Parietal lobe (tissue), 2 donors: ENCODE measurements around a stretch of chr7.

GRCh38 chr7:107745036-107745838, 1.3 kb downstream of the CBLL1 start:
- RAMPAGE, long total RNA = no peak

GRCh38 chr7:107782904-107783539, 20.0 kb downstream of the SLC26A3 start:
- RAMPAGE, long total RNA = no peak

- RAMPAGE, long total RNA = no peak
Observed at GRCh38 chr7:107785883-107786416, 17.1 kb downstream of the SLC26A3 start.

DNA sequence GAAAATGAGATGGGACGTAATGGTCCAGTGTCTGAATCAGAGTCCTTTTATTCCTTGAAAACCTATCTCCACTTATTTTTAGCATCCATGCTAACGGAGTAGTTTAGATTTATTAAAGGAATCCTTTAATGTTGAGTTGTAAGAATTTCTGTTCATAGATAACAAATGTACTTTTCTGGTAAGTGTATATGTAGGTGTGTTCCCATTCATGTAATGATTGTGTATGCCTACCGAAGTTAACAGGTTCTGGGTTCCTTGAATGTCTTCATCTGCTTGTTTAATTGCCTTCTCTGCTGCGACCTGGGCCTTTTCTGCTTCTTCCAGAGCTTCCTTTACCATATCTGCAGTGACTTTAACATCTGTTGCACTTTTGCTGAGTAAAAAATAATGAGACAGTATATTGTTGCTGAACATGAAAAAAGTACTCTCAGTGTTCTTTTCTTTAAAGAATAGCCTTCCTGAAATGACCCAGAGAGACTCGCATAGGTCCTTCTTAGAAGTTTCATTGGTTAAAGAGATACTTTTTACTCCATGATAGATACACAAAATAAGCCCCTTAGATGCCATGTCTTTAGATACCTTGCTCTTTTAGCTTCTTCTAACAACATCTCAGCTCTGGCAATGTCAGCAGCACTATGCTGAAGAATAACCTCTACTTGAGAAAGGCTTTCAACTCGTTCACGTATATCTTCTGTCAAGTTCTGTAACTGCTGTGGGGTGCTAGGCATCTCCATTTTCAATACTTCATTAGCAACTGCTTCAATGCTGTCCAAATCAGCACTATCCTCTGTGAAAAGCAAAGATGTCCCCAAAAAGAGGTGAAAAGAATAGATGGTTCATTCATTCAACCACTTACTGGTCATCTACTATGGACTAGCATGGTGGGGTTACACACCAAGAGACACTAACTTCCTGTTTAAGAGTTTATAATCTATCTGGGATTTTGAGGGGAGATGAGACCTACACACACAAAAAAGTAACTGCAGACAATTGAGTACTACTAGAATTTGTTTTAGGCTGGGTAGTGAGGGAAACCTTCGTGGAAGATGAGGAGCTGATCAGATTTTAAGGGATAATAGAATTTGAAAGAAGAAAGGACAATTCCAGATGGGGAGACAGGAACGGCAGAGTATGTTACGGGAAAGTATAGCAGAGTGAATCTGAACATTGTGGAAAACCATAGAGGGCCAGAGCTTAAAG, 38.2 kb downstream of the DLD start:
- RAMPAGE, long total RNA = no peak

DNA sequence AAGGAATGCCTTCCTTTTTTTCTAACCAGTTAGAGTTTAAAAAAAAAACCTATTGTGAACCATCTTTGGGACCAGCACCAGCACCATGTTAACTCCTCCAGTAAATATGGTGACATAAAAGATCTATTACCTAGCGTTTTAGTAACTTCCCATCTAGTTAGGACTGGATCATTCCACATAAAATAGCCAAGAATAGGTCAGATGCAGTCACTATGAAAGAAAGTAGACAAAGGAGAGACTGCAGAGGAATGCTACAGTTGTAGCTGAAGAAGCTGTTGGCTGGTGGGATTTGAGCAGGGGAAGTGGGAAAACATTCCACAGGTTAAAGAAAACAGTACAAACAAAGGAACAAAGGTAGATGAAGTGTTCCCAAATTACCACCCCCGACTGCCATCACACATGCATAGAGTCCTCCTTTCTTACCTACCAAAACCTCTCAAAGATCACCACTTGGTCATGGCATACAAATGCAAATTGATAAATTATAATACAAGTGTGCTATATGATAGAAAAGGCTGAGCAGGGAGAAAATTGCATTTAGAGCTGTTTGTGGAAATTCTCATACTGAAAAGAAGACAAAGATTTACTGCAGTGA, 41.8 kb downstream of the DLD start:
- RAMPAGE, long total RNA = no peak

DNA sequence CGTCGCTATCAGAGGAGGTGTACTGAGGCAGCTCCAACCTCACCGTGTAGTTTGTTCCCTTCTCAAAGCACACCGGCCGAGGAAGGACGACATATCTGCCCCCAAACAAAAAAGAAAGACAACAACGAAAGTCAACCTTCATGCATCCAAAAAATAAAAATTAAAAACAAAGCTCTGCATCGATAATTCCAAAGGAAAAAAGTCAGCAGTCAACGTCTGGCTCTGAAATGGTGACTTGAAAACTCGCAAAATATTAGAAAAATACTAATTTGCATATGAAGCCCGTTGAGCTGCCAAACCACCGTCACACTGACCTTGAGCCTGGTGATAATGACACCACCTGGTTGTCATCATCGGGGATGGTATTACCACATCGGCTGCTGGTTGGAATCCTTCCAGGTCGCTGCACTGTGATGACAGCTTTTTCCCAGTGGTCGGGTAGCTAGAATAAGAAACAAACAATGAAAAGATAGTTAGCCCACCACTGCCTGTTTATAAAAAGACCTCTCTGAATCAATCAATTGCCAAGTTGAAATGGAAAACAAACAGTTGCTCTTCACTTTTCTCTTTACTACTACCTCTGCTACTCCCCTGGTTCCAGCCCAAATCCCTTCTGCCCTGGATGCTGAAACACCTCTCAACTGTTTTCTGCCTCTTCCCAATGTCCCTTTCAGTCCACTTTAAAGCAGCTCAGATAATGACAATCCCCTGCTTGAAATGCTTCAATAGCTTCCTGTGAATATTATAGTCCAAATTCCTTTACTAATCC, 41.5 kb downstream of the LAMB1 start:
- RAMPAGE, long total RNA = no peak

GRCh38 chr7:108001141-108001818, 1.7 kb downstream of the LAMB1 start:
- RAMPAGE, long total RNA = no peak

- RAMPAGE, long total RNA = no peak
Observed at GRCh38 chr7:108094759-108095250, 35.4 kb downstream of the LAMB4 start.

DNA sequence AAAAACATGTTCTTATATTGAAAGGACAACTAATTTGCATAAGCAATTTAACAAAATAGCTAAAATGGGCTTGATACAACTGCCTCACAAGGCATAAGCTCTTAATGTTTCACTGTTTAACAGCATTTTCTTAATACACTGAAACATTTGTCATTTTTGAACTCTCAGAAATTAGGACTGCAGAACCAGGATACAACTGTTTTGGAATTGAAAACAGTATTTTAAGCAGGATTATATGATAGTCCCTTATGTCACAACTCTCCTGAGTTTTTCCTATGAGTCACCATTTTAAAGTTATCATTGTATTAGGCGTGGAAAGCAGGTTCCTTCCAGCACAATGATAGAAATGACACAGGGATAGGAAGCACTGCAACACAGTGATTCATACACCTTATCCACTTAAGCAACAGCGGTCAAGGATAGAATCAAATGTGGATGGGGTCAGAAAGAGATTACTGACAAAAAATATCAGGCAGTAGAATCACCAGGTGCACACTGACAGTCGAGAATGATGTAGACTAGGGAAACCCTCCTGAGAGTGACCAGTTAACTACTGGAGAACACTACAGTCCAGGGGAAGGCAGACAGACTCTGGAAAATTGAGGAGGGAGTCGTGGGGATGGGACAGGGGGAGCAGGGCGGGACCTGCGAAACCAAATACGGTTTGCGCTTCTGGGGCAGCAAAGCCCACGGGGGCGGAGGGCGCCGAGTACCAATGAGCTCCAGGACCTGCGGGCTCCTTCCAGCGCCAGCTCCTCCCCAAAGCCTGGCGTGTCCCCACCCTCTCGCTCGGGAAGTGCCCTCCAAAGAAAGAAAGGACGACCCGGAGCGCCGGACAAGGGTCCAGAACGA, 580 bp downstream of the PNPLA8 start:
- RAMPAGE, long total RNA = no peak

- RAMPAGE, long total RNA = no peak
Observed at GRCh38 chr7:108570378-108570947, 789 bp downstream of the DNAJB9 start.

GRCh38 chr7:108571132-108571331, 1.4 kb downstream of the DNAJB9 start:
- RAMPAGE, long total RNA = no peak

- RAMPAGE, long total RNA = no peak
Observed at GRCh38 chr7:110534124-110534900, 556.6 kb upstream of the LRRN3 start.

DNA sequence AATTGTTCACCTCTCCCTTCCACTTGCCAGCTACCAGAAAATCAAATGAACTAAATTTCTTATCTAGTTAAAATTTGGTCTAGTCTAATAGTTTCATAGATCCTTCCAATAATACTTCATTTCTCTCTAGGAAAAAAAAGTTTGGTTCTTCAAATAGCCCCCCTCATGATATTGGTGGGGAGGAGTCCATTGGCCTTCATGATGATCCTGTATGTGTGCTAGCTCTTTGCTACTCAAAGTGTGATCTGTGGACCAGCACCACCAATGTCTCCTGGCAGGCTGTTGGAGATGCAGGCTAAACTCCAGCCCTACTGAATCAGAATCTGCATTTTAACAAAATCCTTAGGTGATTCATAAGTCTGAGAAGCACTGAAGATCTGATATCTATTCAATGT, 15.0 kb upstream of the LRRN3 start:
- RAMPAGE, long total RNA = no peak

DNA sequence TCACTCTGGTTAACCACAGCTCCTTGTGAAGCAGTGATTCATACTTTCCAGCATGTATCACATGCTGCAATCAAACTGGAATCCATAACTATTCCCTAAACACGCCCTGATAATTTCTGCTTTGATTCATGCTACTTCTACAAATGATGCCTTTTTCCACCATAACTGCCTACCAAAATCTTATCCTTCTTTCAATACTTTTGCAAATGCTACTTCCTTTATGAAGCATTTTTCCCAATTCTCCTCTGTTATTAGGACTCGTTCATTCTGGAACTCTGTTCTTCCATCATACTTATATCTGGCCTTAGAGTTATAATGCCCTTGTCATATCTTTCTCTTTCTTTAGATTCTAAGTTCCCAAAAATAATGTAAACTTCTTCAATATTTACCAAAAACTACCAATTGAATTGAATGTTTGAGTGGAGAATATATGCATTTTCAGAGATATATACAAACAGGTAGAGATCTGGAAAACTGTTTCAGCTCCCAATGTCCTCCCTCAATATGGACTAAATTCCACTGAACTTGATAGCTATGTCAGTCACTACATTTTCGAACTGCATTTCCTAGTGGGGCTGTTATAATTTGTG, 107.7 kb downstream of the LRRN3 start:
- RAMPAGE, long total RNA = no peak

DNA sequence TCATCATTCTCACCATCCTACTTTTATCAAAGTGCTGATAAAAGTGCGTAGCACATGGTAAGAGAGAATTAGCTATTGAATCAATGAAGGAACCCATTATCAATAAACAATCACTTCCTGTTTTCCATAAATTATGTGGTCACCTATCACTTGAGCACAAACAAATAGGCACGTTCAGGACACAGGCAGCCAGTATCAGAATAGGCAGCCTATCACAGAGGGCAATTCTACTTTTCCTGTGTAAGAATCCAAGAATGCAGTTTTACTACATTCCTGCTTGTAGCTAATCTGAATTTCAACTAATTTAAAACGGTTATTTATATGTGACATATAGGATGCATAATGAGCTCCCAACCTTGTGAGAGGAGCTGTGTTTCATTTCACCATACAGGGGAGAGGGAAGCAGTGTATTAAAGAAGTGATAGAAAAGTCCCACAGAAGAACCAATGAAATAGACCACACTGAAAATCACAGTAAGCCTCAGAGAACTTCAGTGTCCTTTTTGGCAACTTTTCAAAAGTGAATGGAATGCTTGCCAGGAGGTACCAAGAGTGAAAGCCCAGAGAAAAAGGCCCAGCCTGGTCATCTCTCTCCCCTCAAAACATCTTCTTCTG, 1.5 kb downstream of the IMMP2L start:
- RAMPAGE, long total RNA = no peak

DNA sequence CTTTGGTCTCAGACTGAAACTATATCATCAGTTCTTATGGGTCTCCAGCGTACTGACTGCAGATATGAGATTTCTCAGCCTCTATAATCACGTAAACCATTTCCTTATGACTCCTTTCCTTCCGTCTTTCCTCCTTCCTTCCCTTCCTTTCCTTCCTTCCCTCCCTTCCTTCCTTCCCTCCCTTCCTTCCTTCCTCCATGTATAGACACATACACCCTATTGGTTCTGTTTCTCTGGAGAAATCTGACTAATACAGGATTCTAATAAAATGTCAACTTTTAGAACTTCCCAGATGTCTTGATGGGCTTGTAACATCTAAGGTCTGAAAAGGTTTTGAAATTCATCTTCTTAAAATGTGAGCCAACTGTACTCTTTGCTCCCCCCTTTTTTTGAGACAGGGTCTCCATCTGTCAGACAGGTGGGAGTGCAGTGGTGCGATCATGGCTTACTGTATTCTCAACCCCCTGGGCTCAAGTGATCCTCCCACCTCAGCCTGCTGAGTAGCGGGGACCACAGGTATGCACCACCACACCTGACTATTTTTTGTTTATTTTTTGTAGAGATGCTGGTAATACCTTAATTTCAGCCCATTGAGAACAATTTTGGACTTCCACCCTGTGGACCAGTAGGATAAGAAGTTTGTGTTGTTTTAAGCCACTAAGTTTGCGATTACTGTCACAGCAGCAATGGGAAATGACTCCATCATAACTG, 296.5 kb upstream of the IMMP2L start:
- RAMPAGE, long total RNA = no peak

DNA sequence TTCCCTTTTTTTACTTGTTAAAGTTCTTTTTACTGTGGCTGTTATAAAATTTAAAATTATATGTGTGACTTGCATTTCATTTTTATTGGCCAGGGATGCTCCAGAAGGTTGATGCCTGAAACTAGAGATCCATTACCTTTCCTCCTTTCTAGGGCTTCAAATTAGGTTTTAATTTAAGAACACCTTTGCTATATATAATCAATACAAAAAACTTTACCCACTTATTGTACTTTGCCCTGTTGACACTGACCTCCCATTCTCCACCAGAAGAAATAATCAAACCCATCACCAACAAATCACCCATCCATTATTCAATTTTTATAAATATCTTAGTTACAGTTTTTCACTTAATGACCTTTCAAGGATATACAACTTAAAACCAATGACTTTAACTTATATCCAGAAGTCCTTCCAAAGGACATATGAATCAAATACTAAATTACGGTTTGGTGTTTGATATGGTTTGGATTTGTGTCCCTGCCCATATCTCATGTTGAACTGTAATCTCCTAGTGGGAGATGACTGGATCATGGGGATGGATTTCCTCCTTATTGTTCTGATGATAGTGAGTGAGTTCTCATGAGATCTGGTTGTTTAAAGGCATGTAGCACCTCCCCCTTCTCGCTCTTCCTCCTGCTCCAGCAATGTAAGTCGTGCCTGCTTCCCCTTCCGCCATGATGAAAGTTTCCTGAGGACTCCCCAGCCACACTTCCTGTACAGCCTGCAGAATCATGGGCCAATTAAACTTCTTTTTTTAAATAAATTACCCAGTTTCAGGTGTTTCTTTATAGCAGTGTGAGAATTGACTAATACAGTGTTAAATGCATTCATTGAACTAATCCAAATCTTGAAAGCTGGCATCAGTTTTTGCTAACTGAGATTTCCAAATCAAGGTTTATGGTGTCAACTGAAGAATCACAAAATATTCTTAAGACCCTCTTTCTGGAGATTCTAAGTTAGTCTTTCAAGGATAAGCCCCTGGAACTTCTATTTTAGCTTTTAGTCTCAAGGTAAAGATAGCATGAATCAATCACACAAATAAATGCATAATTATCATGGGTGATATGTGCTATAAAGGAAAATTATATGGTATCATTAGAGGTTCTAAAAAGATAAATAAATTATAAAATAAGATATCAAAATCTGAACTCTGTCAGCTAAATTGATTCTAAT, 116.7 kb downstream of the DOCK4 start:
- RAMPAGE, long total RNA = no peak

- RAMPAGE, long total RNA = no peak
Observed at GRCh38 chr7:112159032-112160041, 46.9 kb downstream of the DOCK4 start.

DNA sequence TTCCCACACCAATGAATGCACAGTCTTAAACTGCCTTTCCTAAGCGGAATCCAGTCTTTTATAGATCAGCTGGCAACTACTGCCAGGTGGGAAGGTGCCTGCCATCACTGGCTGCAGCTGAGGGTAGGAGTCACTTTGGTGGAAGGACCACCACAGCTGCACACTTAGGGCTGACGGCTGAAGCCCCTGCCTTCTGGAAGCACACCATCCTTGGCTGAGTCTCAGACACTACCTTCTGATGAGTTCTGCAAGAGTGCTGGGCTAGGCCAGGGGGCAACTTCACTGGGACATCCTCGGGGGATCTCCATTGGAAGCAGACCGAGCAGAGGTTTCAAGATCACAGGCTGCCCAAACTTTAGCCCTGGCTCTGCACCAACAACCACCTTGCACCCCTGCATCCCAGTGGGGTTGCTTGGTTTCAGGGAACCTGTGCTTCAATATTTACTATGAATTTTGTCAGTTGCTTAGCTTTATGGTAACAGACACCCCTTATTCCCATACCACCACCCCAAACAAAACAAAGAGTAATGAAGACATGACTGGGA, 20.3 kb downstream of the DOCK4 start:
- RAMPAGE, long total RNA = no peak

DNA sequence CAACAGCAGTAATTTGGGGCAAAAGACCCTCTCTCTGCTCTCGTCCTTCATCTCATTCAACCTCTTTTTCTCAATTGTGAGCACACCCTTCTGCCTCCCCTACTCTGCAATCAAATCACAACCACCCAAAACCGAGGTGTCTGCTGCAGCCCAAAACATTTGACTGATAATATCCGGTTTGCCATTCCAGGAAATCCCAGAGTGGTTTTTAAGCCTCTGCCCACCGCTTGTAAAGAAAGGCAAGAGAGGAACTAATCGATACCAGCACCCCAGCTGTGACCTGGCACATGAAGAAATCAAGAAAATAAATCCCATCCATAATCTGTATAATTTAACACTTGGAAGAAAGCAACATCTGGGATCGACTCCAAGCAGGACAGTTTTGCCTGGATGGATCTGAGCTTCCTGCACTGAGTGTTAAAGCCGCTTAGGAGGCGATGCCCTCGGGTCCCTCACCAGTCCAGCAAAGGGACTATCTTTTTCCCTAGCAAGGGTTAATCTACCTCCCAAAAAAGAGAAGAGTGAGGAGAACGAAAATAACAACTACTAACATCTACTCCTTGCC, 2.1 kb downstream of the DOCK4 start:
- RAMPAGE, long total RNA = no peak